Hair follicle dermal papilla cell (primary cell): Measurements from ENCODE around the genes HS2ST1, PKN2 and GBP7.

GRCh38 chr1:85577691-85577788 is 3.0 kb upstream of the CCN1 start:
- CAGE, long polyA plus RNA: no peak

DNA sequence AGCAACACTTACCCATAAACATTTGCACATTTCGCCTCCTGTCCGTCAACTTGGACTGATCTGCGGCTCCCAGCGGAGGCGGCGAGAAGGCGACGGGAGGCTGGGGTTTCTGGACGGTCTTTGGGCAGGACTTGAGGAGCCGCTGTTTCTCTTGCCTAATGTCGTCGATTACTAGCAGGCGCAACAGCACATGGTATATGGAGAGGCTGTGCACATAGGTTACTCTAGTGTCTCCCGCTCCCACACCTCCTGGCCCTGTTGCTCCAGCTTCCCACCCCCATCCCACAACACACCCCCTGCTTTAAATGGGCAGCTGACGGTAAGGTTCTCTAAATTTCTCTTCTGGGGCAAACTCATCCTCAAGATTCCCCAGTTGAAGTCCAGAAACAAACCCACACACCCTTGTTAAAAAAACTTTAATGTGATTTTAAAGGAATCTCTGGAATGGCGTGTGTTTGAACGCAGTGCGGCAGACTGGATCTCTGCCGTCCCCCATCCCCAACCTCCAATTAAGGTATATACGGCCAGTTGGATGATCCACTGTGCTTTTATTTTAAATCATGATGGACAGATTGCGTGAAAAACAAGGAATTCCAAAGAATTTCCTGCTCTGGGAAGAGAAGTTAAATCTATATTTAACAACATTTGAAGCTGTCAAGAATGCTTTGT is 2.5 kb upstream of the CCN1 start:
- CAGE, long polyA plus RNA: no peak

DNA sequence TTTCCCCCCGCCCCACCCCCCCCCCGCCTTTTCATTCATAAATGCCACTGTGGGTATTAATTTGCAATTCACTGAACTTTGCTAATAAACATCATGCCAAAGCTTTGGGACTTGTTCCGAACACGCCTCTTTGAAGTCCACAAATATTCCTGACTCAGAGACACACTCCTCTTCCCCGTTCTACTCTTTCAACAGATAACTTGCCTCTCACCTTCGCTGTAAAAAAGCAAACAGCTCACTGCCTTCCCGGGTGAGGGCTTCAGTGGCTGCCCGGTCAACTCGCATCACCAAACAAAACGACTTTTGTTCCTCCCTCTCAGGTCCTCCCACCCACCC is 611 bp upstream of the CCN1 start:
- CAGE, long polyA plus RNA: no peak

DNA sequence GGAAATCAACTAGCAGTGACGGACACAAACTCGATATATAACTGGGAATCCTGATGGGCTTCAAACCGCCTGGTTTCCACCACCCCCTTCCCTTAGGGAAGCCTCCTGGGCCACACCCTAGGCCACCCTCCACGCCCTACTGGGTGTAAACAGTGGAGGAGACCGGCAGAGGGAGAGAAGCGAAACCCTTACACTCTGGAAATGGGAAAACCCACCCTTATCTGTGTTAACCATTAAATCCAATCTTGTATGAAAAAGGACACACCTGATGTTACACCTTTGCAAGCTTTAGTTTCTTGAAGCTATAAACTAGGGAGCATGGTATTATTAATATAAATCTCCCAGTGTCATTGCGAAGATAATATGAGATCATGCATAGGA is 650 bp upstream of the ZNHIT6 start:
- CAGE, long polyA plus RNA: no peak

GRCh38 chr1:86155790-86156584 is 585 bp downstream of the COL24A1 start:
- CAGE, long polyA plus RNA: no peak

DNA sequence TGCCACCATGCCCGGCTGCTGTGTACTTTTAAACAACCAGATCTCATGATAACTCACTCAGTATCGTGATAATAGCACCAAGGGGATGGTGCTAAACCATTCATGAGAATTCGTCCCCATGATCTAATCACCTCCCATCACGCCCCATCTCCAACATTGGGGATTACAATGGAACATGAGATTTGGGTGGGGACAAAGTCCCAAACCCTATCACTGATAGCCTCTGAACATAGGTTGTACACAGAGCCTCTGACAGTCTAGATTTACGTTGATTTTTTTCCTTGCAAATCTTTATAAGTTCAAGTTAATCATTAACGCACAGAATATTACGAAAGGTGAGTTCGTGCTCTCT is 61.3 kb downstream of the SELENOF start:
- CAGE, long polyA plus RNA: no peak

DNA sequence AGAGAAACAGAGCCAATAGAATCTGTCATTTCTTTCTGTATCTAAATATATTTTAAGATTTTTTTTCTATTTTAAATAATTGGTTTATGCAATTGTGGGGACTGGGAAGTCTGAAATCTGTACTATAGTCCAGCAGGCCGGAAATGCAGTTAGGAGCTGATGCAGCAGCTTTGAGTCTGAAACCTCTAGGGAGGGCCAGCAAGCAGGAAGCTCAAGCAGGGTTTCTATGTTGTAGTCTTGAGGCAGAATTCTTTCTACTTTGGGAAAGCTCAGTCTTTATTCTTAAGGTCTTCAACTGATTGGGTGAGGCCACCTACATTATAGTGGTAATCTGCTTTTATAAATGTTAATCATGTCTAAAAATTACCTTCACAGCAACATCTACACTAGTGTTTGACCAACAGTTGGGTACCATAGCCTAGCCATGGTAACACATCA is 60.9 kb downstream of the SELENOF start:
- CAGE, long polyA plus RNA: no peak

GRCh38 chr1:86914544-86915015 is at the start of gene HS2ST1:
TSS of gene HS2ST1 (plus strand) at chr1:86914635.
- CAGE, long polyA plus RNA: no peak

DNA sequence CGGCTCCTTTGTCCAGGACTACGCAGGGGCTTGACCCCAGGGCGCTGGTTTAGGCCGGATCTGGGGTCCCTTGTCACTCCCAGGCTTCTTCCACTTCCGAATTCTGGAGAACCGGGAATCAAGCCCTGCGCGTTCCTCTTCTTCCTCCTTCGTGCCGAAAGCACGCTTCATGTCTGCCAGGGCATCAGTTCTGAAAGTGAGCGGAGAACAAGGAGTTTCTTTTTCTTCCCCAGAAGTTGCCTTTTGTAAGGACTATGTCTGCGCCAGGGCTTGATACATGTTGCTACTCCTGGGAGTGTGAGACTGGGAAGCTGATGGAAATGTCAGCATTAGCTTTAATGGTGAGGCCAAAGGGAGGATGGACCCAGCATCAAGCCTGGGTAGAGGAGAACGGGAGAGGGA is 196.0 kb upstream of the LMO4 start:
- CAGE, long polyA plus RNA: no peak

DNA sequence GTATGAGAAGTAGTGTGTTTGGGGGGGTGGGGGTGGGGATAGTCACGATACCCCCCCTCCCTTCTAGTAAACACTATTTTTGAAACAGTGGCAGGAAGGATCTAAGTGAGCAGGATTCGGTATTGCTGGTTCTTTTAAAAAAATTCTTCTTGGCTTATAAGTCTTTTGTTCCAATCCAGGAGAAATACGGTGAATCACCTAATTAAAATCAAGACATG is 805 bp downstream of the LMO4 start:
- CAGE, long polyA plus RNA: no peak

- CAGE, long polyA plus RNA: no peak
These were observed 5.9 kb downstream of the LMO4 start for GRCh38 chr1:87334535-87335001.

GRCh38 chr1:87684012-87684758 is 355.5 kb downstream of the LMO4 start:
- CAGE, long polyA plus RNA: no peak

DNA sequence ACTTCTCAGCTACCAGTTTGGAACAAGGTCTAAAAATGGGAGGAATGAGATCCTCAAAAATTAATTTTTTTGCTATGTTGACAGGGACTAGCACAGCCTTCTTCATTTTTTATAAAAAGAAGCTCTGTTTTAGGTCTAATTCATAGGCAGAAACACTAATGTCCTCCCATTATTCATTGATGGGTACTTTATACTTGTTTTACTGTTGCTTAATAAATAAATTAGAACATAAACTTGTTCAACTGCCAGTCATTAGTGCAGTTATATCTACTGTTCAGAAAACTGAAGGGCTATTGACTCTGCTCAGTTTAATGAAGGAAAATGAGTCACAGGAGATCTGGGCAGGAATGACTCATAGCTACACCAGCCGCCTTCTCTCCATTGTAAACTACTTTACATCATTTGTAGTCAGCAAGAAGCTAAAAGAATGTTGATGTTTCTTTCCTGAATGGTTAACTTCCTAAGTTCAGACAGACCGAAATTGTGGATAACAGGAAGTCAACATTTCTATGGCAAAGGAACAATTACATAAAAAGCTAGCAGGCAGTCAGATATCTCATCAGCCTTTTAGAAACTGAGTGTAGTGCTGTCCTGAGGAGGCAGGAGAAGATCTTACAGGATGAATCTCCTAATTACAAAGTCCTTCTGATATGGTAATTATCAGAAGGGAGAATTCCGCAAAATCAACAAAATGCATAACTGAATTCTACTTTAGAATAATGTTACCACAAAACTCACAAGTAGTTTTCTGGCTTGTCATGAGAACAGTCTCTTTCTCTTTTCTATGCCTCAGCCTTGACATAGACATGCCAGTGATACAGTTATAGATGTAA is 356.4 kb upstream of the PKN2 start:
- CAGE, long polyA plus RNA: no peak

- CAGE, long polyA plus RNA: no peak
These were observed 221.2 kb upstream of the PKN2 start for GRCh38 chr1:88462515-88463634.

- CAGE, long polyA plus RNA: no peak
These were observed at the start of gene PKN2 for GRCh38 chr1:88683926-88684842. TSS of gene PKN2 (plus strand) at chr1:88684273.

- CAGE, long polyA plus RNA: no peak
These were observed 26.5 kb downstream of the PKN2 start for GRCh38 chr1:88710304-88711175.

DNA sequence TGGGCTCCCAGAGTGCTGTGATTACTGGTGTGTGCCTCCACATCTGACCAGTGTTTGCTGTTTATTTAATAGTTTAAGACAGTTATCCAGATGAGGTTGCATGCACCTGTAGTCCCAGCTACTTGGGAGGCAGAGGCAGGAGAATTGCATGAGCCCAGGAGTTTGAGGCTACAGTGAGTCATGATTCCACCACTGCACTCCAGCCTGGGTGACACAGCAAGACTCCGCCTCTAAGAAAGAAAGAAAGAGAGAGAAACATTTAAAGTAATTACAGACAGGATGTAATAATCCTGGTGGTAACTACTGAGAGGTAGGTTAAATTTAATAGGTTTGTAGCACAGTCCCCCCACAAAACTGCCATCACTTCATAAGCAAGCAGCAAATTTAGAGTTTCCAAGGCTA is 89.5 kb downstream of the PKN2 start:
- CAGE, long polyA plus RNA: no peak

- CAGE, long polyA plus RNA: no peak
These were observed 3.2 kb upstream of the GBP1 start for GRCh38 chr1:89068167-89068695.

GRCh38 chr1:89068696-89069401 is 3.8 kb upstream of the GBP1 start:
- CAGE, long polyA plus RNA: no peak

GRCh38 chr1:89175679-89176478 is at the start of gene GBP7:
TSS of gene GBP7 (minus strand) at chr1:89176003.
- CAGE, long polyA plus RNA: no peak